ENCODE data around the genes WRNIP1 and SERPINB6.

DNA sequence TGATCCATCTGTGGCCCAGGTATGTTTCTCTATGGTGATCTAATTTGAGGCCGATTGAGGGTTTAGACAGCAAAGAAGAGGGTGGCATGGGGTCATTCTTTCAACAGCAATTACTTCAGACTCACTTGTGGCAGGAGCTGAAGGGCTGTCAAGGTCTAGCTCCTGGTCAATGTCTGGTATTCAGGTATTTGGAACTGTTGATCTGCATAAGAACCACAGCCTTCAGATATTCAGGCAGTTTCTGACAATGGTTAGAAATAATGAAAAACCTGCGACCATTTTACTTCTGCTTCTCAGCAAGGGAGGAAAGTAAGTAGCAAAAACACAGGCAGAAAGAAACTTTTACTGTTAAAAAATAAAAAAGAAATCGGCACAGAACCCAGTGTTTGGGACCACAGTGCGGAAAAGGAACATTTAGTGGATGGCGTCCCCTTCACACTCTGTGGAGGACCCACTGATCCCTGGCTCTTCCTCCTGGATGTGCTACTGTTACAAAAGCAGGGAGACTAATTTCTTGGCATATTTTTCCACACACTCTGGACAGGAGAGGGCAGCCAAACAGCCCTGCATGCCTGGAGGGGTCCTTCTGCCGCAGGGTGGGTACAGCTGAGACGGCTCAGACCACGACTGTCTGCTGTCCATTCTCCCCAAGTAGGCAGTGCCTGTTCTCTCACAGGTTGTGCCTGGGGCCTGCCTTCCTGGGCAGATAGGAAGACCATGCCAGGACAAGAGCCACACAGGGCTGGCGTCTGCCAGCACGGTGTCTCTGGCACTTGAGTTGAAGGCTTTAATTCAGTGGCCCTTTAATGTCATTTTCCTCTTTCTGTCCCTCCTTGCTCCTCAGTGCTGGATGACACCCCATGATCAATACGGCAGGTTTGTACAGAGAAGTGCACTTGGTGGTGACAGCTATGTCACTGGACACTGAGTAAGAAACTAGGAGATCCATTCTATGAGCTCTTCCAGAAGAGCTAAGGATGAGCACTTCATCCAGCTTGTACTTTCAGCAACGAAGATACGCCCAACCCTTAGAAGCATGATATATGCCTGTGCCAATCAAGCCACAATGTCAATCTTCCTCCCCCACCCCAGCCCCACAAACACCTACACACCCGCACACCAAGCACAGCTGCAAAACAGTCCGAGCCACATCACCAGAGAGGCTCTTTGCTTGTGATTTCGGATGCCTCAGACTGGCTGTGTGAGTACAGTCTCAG lies 260.1 kb downstream of the FOXC1 start:
- PRO-cap, result no peak
- RAMPAGE, long total RNA, result no peak

- PRO-cap, result no peak
- RAMPAGE, long total RNA, result no peak
Observed at GRCh38 chr6:1884170-1884679, 274.5 kb downstream of the FOXC1 start.

GRCh38 chr6:1889333-1889713 lies 279.6 kb downstream of the FOXC1 start:
- PRO-cap, result no peak
- RAMPAGE, long total RNA, result no peak

GRCh38 chr6:1922615-1923515 lies 313.1 kb downstream of the FOXC1 start:
- PRO-cap, result no peak
- RAMPAGE, long total RNA, result no peak

DNA sequence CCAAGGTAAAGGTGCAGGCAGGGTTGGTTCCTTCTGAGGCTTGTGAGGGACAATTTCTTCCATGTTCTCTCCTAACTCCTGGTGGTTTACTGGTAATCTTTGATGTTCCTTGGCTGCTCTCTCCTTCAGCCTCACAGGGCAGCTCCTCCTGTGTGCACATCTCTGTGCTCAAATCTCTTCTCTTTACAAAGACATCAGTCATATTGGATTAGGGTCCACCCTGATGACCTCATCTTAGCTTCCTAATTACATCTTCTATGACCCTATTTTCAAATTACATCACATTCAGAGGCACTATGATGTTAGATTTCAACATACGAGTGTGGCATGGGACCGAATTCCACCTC lies 216.5 kb downstream of the MYLK4 start:
- PRO-cap, result no peak
- RAMPAGE, long total RNA, result no peak

GRCh38 chr6:2623909-2624368 lies 126.8 kb downstream of the MYLK4 start:
- PRO-cap, result no peak
- RAMPAGE, long total RNA, result no peak

DNA sequence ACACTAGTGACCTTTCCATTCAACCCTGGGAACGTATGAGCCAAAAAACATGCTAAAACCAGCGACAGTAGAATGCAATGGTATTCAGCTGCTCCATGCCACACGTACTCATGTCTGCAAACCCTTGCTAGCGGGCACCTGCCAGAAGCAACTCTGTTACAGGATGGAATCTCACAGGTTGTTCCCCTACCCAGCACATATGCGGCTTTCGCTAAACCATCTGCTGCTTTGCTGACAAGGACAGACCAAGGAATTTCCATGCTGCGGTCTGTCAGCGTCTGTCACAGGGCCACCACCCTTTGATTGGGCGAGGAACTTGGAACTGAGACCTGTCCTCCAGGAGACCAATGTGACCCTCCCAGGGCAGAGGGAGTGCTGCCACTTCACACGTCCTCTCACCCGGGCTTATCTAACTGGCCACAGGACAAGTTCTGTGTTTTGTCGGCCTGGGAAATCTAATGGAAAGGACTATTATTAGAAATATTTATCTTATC lies 16.6 kb downstream of the MYLK4 start:
- PRO-cap, result no peak
- RAMPAGE, long total RNA, result no peak

DNA sequence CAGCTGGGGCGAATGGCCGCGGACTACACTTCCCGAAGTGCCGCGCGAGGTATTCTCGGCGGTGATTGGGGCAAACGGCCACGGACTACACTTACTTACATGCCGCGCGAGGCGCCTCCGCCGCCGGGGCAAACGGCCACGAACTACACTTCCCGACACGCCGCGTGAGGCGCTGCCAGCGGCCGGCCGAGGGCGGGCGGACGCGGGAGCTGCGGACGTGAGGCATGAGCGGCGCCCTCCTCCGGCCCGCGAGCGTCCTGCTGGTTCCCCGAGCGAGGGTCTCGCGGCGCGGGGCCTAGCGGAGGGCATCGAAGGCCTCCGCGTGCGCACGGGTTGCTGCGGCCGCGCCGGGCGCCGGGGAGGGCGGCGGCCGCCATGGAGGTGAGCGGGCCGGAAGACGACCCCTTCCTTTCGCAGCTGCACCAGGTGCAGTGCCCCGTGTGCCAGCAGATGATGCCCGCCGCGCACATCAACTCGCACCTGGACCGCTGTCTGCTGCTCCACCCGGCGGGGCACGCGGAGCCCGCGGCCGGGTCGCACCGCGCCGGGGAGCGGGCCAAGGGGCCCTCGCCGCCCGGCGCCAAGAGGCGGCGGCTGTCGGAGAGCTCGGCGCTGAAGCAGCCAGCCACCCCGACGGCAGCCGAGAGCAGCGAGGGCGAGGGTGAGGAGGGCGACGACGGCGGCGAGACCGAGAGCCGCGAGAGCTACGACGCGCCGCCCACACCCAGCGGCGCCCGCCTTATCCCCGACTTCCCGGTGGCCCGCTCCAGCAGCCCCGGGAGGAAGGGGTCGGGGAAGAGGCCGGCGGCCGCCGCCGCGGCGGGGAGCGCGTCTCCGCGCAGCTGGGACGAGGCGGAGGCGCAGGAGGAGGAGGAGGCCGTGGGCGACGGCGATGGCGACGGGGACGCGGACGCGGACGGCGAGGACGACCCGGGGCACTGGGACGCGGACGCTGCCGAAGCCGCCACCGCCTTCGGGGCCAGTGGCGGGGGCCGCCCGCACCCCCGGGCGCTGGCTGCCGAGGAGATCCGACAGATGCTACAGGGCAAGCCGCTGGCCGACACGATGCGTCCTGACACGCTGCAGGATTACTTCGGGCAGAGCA lies at the start of gene WRNIP1:
TSS of gene WRNIP1 (plus strand) at position 146 of the 1,105 bp plus-strand sequence.
- PRO-cap, result no peak
- RAMPAGE, long total RNA, result no peak

- PRO-cap, result no peak
- RAMPAGE, long total RNA, result no peak
Observed at GRCh38 chr6:2790374-2791055, 25.3 kb downstream of the WRNIP1 start.

- PRO-cap, result no peak
- RAMPAGE, long total RNA, result no peak
Observed at GRCh38 chr6:2831462-2832216, 10.0 kb downstream of the SERPINB1 start.

DNA sequence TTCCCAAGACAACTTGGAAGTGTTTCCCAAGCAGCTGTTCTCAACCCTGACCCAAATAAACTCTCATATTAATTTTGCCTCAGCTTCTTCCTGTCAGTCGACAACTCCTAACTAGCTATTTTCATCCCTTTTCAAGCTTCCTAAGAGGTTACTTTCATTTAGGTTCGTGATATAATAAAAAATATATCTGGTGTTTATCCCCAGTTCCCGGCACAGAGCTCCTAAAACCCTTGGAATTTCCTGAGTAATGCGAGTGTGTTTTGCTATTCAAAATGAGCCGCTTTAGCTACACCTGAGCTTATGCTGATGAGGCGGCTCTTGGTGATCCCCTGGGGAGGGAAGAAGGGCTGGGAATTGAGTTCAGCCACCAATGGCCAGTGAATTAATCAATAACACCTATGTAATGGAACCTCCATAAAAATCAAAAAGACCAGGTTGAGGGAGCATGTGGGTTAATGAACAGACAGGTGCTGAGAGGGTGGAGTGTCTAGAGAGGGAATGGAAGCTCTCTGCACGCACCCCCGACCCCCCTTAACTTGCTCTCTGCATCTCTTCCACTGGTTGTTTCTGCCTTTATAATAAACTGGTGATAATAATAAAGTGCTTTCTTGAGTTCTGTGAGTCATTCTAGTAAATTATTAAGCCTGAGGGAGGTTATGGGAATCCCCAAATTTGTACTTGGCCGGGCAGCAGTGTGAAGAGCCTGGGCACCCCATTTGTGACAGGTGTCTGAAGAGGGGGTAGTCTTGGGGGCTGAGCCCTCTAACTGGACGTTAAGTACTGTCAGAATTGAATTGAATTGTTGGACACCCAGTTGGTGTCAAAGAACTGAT lies 24.5 kb upstream of the SERPINB1 start:
- PRO-cap, result no peak
- RAMPAGE, long total RNA, result no peak

- PRO-cap, result no peak
- RAMPAGE, long total RNA, result no peak
Observed at GRCh38 chr6:2905836-2906253, 2.7 kb upstream of the SERPINB9 start.

DNA sequence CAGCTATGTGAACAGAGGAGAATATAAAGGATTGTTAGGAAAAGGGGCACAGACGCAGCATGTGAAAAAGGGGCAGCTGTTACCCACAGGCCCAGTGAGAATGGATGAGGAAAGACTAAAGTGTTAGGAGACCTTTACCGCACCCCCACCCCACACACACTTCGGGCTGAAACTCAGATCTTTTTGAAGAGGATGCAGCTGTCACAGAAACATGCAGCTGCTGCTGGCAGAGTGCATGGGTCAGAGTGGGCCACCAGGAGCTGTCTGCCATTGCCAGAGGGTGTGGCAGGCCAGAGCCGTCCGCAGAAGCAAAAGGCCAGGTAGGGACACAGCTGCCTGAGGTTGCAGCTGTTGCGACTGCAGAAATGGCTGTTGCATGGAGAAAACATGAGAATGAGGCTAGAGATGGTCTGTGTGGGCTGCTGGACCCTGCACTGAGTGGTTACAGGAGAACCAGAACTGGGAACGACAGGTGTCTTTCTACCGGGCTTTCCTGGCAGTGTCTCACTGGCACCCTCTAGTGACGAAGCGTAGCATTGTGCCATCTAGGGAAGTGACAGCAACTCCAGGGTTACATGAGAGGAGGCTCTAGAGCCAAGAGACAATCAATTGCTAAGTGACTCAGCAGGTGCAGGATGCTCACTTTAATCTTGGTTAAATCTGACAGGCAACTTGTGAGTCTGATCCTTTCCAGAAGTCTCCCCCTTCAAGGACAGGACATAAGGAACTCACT lies 28.9 kb upstream of the SERPINB9 start:
- PRO-cap, result no peak
- RAMPAGE, long total RNA, result no peak

DNA sequence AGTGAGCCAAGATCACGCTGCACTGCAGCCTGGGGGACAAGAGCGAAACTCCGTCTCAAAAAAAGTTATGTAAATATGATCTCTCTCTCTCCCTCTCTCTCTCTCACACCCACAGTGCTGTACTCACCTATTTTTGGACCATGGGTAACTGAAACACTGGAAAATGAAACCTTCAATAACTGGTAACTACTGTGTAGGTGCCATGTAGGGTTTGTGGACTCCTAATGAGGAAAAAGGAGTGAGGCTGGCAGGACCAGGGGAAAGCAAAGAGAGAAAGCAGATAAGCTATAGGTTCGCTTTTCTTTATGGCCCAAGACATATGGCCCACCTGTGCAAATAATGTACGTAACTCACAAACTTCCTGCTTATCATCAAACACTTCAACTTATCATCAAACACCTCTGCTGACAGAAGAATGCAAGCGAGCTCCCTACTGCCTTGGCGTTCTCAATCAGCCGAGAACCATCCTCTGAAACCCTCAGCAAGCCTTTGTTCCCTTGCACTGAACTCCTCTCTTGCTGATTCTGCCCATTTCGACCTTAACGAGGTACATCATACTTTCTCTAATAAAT lies 28.6 kb downstream of the SERPINB6 start:
- PRO-cap, result no peak
- RAMPAGE, long total RNA, result no peak

GRCh38 chr6:2951346-2952403 lies 19.7 kb downstream of the SERPINB6 start:
- PRO-cap, result no peak
- RAMPAGE, long total RNA, result no peak

GRCh38 chr6:2952513-2953622 lies 18.5 kb downstream of the SERPINB6 start:
- PRO-cap, result no peak
- RAMPAGE, long total RNA, result no peak

- PRO-cap, result no peak
- RAMPAGE, long total RNA, result no peak
Observed at GRCh38 chr6:2962591-2963026, 8.8 kb downstream of the SERPINB6 start.

DNA sequence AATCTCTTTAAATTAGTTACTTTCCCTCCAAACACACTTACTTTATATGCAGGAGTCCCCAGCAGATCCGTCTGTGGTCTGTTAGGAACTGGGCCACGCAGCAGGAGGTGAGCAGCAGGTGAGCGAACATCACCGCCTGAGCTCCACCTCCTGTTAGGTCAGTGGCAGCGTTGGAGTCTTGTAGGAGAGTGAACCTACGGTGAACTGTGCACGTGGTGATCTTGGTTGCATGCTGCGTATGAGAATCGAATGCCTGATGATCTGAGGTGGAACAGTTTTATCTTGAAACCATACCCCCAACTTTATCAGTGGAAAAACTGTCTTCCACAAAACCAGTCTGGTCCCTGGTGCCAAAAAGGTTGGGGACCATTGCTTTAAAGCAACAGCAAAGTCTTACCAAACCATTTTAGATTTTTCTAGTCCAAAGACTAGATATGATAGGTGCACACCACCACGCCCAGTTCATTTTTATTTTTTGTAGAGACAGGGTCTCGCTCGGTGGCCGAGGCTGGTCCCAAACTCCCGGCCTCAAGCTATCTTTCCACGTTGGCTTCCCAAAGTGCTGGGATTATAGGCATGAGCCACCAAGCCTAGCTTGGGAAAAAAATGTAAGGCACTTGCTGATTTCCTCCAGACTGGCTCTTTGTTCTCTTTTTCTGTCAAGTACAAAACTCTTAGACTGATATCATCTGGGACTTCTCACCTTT lies 4.9 kb downstream of the SERPINB6 start:
- PRO-cap, result no peak
- RAMPAGE, long total RNA, result no peak

DNA sequence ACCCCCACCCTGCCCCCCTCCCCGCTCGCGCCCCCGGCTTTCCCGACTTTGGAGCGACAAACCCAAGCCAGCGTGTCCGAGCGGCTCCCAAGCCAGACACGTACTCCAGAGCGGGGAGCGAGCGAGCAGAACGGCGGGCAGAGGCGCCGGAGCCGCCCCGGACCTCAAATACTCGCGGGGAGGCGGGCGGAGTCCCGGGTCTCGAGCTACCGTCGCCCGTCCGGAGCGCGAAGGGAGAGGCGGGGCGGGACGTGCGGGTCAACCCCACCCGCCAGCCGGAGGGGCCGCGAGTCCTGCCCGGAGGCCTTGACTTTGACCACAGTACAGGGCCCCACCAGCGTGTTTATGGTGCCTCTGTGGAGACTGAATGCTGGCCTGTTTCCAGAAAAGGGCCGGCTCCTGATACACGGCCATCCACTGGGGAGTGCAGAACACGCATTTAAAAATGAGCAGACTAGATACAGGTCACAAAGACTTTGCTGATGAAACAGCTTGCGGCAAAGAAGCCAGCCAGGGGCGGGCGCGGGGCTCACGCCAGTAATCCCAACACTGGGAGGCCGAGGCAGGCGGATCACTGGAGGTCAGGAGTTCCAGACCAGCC lies at the start of gene SERPINB6:
TSS of gene SERPINB6 (minus strand) at position 139 of the 601 bp plus-strand sequence.
- PRO-cap, result no peak
- RAMPAGE, long total RNA, result start-site peak on the minus strand centred at position 189 of the sequence, 101 bp wide, 217 and 200 reads in 2 replicates

GRCh38 chr6:2978042-2978593 lies 6.8 kb upstream of the SERPINB6 start:
- PRO-cap, result no peak
- RAMPAGE, long total RNA, result no peak